ENCODE measurements around a stretch of chr6.

DNA sequence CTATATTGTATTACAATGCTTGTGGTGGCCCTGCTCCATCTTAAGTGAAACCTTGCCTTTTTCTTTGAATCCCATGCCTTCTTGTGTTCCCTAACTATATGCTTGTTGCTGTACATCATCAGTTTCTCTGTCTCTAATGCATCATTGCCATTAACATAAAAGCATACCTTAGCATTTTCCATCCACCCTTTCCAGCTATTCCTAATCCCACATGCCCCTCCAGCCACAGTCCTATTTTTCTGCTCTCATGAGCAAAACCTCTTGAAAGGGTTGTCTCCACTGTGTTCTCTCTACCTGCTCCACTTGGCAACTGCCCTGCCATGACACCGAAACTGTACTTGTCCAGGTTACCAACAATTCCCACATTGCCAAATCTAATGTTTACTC is 80.6 kb downstream of the FIG4 start:
- RRBS = no CpG with 5 or more reads among the region's 1 CpG

GRCh38 chr6:110201372-110201916 is 21.2 kb downstream of the CDC40 start:
- RRBS = no CpG with 5 or more reads among the region's 2 CpGs

DNA sequence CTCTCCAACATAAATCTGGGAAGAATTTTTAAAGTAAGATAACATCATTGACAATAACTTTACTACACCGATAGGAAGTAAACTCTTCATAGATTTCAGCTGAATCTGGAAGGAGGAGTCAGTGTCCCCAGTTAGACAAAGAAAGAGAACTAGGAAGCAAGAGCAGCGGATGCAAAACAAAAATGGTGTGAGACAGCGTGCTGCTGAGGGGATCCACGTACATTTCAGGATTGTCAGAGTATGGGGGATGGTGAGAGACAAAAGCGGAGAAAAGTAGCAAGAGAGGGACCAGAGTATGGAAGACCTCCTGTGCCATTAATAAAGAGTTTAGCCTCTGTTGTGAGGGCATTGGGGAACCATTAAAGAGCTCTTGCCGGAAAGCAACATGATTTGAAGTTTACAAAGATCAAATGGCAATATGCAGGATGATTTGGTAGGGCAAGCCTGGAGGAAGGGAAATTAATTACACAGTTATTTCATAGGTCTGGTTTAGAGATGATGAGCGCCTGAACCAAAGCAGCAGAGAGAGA is 35.2 kb downstream of the CDC40 start:
- RRBS = no CpG with 5 or more reads among the region's 7 CpGs

DNA sequence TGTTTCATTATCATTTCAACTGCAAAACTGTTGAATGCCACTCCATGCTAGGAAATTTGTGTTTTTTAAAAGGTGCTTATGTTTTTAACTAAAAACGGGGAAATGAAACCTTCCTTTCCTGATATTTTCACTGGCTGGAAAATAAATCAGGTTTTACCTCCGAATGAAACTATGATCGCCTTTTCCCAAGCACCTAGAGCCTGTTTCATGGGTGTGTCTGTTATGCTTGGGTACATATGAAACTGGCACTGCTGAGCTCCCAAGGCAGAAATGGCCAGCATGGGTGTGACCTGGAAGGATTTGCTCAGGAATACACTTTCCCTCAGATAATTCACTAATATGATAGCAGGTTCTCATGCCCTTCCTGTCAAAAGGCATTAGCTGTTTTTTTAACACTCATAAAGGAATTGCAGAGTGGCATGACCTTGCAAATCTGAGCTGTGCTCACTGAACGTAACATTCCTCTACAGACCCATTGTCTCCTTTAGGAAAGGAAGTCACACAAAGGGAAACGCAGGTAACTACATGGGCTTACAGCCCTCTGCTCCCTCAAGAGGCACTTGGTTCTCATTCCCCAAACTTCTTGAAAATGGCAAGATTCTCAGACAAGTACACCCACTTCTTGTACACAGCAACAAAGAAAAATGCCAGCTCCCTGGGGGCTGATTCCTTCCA is 72.8 kb downstream of the METTL24 start:
- RRBS = no CpG with 5 or more reads among the region's 5 CpGs

GRCh38 chr6:110566424-110567271 is 90.2 kb upstream of the SLC22A16 start:
- RRBS = no CpG with 5 or more reads among the region's 9 CpGs

- RRBS = no CpG with 5 or more reads among the region's 3 CpGs
Measured at GRCh38 chr6:110728307-110729007, 86.8 kb downstream of the CDK19 start.

DNA sequence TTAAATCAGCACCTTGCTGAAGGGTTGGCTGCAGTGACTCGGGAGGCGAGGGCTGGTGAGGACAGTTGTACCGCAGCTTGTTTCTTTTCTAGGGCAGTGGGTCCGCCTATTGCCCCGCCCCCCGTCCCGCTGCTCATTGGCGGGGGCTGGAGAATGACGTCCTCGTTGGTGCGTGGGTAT is 417 bp upstream of the CDK19 start:
- RRBS = no CpG with 5 or more reads among the region's 11 CpGs

GRCh38 chr6:110894870-110895614 is 20.5 kb downstream of the AMD1 start:
- RRBS = no CpG with 5 or more reads among the region's 3 CpGs

- RRBS = no CpG with 5 or more reads among the region's 11 CpGs
Measured at GRCh38 chr6:110897828-110898901, 23.6 kb downstream of the AMD1 start.

GRCh38 chr6:110925802-110926001 is 32.8 kb upstream of the GTF3C6 start:
- RRBS = no CpG with 5 or more reads among the region's 6 CpGs

GRCh38 chr6:111231086-111231408 is 28.1 kb upstream of the MFSD4B start:
- RRBS = no CpG with 5 or more reads among the region's 3 CpGs

- RRBS = no CpG with 5 or more reads among the region's 7 CpGs
Measured at GRCh38 chr6:111373829-111374368, 109.1 kb downstream of the REV3L start.

- RRBS = 52% methylated on average over 3 of the region's 9 CpGs
Measured at GRCh38 chr6:111564413-111565231, 41.1 kb downstream of the TRAF3IP2 start.

- RRBS = no CpG with 5 or more reads among the region's 4 CpGs
Measured at GRCh38 chr6:111597540-111598058, 8.1 kb downstream of the TRAF3IP2 start.

DNA sequence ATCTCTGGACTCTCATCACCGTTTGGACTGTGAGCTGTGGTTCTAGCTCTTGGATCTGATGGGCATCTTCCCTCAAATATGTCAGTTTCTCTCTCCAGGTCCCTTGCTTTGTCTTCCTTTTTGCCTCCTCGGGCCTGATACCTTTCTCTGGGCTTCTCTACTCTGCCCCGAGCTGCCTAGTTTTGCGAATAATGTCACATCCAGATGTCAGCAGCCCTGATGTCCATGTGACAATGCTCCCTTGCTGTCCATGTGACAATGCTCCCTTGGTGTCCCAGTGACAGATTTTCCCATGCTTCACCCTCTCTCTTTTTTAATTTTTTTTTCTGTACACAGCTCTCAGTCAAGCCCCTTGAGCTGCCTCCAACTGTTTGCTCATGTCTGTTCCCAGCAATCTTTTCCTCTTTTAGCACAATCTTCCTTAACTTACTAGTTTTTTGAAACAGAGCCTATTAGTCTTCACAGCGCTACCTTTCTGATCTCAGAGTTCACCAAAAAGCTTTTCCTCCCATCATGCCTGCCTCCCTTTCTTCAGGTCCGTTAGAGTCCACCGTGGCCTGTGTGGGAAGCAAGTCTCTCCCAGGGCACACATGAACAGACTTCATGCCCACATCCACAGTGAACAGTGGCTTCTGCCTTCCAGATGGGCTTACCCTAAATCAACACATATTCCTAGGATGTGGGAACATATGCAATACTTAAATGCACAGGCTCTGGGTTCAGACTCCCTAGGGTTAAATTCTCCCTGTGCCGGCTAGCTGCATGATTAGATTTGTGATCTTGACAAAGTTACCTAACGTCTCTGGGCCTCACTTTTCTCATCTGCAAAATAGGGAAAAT is 6.2 kb downstream of the TRAF3IP2 start:
- RRBS = no CpG with 5 or more reads among the region's 9 CpGs

- RRBS = no CpG with 5 or more reads among the region's 5 CpGs
Measured at GRCh38 chr6:111678838-111679504, 73.3 kb upstream of the TRAF3IP2 start.

- RRBS = no CpG with 5 or more reads among the region's 5 CpGs
Measured at GRCh38 chr6:111702641-111703217, 97.1 kb upstream of the TRAF3IP2 start.

- RRBS = no CpG with 5 or more reads among the region's 8 CpGs
Measured at GRCh38 chr6:111758364-111758955, 114.8 kb downstream of the FYN start.

DNA sequence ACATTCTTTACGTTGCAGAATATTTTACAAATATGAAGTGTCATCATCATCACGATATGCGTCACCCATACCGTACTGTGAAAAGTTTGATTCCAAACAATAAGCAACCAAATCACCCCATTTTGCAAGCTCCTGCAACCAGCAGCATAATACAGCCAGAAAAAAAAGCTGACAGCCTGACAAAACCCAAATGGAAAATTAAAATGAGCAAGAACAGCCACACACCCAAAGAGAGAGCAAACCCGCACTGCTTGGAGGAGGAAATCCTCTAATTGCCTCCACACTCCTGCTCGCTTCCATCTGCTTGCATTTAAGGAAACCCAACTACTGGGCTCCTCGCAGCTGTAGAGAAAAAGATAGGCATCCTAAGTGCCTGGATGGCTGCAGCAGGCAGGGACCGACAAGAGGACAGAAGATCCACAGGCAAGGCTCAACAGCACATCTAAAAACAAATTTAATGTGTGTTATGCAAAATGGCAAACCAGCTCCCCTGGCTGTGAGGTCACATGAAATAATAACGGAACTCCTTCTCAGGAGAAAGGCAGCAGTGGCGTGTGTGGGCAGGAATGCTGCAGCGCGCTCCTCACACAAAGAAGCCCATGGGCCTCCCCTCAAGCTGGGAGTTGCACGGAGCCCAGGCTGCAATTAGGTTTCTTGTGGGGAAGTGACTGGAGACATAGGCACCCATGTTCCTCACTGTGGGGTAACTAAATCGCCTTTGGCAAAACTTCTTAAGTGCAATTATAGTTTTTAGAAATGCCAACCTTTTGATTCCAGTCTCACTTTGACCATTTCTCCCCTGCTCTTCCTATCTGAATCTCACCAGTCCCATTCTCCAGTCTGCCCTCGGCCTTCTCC is 113.0 kb downstream of the FYN start:
- RRBS = no CpG with 5 or more reads among the region's 15 CpGs

DNA sequence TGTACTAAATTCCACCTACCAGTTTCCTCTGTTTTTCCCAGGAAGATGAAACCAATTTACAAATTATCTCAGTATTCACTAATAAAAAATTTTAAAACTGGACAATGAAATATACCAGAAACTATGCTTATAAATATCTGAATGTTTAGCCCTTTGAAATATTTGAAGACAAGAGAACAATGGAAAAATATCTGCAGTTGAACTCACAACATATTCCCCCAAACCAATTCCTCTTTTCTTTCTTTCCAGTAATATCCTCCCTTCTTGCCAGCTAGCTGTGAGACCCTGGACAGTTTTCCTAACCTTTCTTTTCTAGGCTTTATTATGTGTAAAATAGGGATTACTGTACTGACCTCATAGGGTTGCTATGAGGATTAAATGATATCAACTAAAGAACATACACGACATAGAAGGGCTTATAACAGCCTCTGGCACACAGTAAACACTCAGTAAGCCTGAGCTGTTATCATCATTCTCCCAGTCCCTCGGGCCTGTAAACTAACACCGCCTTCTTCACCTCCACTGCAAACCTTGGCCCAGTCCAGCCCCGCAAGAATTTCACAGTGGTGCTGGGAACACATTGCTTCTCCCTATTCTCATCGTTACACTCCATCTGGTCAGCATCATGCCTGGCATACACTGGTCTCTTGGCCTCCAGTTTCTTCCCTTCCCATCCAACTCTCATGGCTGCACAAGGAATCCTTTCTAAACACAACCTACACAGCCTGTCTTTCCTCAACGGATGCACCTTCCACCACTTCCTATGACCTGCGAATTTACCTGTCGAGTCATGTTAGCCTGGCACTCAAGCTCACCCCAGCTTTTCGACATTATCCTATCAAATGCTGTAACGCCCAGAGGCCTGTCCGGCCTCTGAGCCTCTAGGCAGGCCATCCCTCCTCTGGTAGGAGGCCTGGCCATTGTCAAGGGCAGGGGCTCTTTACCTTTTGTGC is 92.2 kb downstream of the FYN start:
- RRBS = no CpG with 5 or more reads among the region's 11 CpGs

Data from epithelial cell of prostate (primary cell).